Endometrial microvascular endothelial cells (primary cell): ENCODE results near the genes IZUMO4 and AP3D1.

GRCh38 chr19:1941592-1942324 lies 786 bp downstream of the CSNK1G2 start:
- RAMPAGE, long total RNA: no peak

GRCh38 chr19:1969172-1970007 lies 28.4 kb downstream of the CSNK1G2 start:
- RAMPAGE, long total RNA: no peak

DNA sequence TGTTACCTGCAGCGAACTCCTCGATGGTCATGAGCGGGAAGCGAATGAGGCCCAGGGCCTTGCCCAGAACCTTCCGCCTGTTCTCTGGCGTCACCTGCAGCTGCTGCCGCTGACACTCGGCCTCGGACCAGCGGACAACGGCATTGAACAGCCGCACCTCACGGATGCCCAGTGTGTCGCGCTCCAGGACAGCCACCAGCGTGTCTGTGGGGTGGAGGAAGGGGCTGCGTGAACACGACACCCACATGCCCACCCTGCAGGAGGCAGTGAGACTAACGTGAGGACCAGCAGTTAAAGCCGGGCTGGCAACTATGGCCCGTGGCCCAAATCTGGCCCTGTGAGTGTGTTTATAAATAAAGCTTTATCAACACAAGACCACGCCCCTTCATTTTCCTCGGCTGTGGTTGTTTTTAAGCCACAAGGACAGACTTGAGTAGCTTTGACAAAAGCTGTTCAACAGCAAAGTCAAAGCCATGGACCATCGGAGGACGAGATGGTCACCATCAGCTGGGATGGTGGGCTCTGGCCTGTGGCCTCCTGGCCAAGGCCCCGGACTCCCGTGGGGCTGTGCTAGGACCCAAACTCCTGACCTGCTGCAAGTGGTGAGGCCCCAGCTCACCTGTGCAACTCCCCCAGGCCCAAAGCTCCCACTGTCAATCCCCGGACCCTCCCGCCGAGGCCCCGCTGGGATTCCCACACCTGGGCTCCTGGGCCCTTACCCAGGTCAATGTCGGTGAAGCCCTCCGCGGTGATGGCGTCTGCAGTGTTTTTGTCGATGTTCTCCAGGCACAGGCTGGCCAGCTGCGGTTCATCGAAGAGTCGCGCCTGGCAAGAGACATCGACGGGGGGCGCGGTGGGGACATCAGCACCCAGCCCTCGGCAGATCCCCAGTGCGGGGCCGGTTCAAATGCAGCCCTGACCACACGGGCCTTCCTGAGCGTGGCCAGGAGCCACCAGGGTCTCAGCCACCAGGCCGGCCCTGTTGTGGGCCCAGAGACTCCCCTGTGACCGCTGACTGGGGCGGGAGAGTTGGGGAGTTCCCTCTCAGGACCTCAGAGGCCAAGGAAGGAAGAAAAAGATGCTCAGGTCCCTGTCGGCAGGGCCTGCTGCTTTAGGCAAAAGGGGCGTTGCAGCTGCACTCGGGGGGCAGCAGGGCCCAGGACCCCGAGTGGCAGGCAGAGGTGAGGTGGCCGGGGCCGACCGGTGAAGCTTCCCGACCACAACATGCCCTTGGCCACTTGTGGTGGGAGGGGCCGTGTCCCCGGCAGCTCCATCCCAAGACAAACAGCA lies 25.1 kb downstream of the BTBD2 start:
- RAMPAGE, long total RNA: no peak

DNA sequence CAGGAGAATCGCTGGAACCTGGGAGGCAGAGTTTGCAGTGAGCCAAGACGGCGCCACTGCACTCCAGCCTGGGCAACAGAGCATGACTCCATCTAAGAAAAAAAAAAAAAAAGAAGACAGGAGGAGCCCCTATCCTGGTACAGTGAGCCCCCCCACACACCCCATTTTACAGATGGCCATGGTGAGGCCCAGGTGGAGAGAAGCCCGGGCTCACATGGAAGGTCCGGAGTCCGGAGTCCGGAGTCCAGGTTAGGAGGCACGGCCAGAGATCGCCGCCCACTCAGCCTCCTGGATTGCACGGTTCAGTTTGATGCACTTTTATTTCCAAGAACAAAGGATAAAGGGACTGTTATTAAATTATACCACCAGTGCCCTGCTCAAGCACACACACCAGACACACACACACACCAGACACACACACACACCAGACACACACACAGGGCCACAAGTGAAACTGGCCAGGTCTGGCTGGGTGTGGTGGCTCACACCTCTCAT lies 11.3 kb upstream of the BTBD2 start:
- RAMPAGE, long total RNA: no peak

DNA sequence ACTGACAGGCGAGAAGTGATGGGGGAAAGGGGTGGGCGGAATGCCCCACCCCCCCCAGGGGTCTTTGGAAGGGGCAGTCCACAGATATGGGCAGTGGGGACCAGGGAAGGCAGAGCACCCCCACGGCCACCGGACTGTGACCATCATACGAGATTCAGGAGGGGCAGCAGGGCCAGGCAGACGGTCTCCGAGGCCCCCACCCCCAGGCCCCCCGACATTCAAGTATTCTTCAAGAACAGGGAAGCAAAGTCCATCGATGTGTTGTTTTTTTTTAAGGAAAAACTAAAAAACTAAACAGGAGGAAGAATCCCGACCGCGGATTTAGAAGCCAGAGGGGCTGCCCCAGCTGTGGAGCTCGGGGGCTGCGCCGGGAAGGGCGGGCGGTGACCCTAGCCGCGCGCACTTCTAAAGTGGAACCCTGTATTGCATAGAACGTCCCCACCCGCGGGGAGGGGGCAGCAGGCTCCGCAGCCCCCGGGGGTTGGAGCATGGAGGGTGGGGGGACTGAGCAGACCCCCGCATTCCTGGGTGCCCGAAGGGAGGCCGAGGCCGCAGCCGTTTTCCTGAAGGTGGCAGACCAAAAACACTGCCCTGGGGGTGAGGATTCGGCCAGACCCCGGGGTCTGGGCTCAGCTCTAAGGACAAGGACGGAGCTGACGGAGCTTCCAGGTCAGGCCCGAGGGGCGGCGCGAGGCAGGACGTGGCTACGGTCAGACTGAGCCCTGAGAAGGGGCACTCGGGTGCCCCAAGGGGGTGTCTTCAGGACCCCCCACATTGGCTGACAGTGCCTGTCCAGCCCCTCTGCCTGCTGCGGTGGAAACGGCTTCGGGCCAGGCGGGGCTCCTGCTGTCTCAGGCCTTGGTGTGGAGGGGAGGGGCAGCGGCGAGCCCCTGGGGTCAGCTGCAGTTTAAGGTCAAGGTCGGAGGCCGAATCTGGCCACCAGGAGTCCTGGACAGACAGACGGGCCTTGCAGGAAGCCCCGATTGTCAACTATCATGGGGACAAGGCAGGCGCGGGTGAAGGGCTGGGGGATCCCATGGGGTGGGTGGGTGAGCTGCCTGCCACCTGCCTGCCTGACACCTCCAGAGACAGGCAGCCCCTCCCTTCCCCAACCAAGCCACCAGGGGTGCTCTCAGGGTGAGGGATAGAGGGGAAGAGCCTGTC lies 12.7 kb downstream of the MKNK2 start:
- RAMPAGE, long total RNA: no peak

DNA sequence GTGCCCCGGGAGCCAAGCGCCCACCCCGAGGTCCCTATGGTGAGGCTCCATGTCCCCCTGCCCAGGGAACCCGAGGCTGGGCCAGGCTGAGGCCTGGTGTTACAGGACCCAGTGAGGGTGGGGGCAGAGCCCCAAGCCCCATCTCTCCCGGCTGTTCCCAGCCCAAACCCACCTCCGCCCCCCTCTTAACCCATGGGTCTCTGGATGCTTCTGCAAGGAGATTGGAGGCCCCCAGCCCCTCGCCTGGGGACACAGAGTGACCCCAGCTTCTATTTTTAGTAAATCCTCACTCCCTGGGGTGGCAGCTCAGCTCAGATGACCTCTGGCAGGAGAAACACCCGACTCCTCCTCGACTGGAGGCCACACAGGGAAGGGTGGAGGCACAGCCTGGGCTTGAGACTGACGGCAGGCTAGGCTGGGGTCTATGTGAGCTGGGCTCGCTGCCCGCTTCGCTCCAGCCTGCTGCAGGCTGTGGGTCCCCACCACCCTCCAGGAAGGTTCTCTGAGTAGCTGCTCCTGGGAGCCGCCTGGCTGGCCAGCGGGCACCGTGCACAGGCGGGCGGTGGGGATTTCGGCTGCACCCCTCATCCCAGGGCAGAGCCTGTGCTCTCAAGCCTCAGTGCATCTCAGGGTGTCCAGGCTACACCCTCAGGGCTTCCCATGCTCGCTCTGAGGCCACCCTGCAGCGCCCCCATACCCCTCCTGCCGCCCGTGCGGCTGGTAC lies 10.6 kb downstream of the MKNK2 start:
- RAMPAGE, long total RNA: no peak

- RAMPAGE, long total RNA: no peak
These were observed 4.7 kb downstream of the MKNK2 start for GRCh38 chr19:2046031-2046995.

DNA sequence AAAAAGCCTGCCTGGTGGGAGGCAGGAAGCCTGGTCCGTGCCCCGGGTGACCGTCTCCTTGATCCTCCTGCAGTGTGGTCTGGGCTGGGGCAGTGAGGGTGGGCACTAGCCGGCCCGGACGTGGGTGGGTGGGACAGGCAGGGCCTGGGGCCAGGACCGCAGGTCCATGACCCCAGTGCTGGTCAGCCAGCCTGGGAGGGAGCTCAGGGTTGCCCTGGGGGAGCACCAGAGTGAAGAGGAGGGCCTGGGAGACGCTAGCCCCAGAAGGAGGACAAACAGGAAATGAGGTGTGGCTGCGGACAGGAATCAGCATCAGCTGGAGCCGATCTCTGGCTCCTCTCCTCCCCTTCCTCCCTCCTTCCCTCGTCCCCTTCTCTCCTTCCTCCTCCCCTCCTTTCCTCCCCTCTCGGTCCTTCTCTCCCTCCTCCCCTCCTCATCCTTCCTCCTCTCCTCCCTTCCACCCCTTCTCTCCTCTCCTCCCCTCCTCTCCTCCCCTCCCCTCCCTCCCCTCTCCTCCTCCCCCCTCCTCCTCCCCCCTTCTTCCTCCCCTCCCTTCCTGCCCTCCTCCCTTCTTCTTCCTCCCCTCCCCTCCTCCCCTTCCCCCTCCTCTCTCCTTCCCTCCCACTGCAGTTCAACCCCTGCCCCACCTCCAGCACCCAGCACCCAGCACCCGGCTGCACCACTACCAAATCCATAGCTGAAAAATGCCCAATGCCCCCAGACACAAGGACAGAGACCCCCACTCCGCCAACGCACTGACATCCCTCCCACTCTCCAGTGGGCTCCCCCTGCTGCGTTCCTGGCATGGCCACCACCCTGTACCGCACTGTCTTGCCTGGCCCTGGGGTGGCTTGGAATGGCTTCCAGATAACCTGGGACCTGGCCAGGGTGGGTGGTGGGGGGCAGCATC lies 5.4 kb upstream of the MKNK2 start:
- RAMPAGE, long total RNA: no peak

GRCh38 chr19:2070875-2071736 lies 20.1 kb upstream of the MKNK2 start:
- RAMPAGE, long total RNA: no peak

DNA sequence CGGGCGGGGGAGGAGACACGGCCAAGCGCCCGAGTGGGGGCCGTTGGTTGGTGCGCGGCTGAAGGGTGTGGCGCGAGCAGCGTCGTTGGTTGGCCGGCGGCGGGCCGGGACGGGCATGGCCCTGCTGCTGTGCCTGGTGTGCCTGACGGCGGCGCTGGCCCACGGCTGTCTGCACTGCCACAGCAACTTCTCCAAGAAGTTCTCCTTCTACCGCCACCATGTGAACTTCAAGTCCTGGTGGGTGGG lies at the start of gene IZUMO4:
Gene IZUMO4, plus strand, starts transcription at position 85 of the 246 bp plus-strand sequence.
- RAMPAGE, long total RNA: no peak

DNA sequence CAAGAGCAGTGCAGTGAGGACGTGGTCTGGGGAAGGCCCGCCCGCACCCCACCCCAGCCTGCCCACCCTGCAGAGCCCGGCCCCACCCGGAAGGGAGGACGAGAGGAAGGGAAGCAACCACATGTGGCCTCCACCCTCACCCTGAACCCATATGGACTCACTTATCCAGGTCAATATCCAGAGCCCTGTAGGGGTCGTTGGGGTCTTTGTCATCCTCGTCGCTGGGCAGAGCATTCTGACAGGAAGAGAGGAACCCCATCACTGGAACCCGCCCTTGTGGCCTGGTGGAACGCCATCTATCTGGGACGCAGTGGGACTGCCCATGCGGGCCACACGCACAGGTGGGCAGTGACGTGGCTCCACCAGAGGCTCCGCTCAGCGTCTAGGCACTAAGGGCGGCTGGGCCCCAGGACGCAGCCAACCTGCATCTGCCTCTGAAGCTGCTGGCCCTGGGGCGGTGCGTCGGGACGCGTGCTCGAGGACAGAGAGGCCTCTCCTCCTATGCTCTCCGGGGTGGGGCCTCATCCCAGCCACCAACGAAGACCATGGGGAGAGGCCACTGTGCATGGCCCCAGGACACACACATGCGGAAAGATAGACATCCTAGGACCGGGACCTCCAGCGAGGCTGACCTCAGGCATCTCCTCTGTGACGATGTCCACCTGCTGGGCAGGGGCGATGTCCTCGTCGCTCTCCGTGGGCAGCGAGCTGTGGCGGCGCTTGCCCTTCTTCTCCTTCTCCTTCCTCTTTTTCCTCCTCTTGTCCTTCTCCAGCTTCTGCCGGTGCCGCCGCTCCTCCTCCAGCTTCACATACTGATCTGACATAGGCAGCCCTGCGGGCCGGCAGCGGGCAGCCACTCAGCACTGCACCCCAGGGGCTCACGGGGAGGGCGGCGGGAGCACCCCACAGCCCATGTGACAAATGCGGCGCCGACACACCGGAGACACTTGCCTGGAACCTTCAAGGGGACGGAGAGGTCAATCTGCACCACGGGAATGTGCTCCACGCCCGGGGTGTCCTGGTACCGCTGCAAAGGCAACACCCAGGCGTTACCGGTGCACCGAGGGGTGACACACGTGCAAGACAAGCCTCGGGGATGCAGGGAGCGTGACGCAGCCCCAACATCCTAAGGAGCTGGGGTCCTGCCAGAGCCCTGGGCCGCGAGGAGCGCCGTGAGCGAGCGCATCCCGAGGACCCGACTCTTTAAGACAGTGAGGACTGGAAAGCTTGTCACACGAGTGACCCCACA lies 18.3 kb downstream of the IZUMO4 start:
- RAMPAGE, long total RNA: no peak

DNA sequence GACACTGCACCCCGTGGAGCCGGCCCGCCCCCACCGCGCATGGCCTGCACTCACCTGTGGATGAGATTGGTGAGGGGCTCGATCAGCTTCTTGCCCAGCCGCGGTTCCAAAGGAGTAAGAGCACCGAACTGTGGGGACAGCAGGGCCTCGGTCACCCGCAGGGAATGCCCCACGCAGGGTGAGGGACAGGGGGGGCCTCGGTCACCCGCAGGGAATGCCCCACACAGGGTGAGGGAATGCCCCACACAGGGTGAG lies 22.4 kb downstream of the AP3D1 start:
- RAMPAGE, long total RNA: no peak

- RAMPAGE, long total RNA: no peak
These were observed at the start of gene AP3D1 for GRCh38 chr19:2150837-2151784. AP3D1 (minus strand) TSS chr19:2151566.

DNA sequence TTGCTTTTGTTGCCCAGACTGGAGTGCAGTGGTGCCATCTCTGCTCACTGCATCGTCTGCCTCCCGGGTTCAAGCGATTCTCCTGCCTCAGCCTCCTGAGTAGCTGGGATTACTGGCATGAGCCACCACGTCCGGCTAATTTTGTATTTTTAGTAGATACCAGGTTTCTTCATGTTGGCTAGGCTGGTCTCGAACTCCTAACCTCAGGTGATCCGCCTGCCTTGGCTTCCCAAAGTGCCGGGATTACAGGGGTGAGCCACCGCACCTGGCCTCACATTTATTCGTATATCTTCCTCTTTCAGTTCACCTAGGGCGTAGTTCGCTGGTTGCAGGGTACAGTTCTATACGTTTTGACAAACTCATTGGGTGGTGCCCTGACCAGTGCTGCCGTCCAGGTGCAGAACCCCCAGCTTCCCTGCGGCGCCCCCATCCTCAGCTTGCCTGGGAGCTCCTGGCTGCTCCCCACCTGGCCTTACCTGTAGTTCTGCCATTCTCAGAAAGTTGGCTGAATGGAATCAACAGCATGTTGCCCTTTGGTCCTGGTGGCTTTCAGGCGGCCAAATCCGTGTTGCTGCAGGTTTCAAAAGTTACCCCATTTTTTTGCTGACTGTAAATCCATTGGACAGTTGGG lies 2.8 kb downstream of the DOT1L start:
- RAMPAGE, long total RNA: no peak

GRCh38 chr19:2179745-2180255 lies 16.1 kb downstream of the DOT1L start:
- RAMPAGE, long total RNA: no peak

DNA sequence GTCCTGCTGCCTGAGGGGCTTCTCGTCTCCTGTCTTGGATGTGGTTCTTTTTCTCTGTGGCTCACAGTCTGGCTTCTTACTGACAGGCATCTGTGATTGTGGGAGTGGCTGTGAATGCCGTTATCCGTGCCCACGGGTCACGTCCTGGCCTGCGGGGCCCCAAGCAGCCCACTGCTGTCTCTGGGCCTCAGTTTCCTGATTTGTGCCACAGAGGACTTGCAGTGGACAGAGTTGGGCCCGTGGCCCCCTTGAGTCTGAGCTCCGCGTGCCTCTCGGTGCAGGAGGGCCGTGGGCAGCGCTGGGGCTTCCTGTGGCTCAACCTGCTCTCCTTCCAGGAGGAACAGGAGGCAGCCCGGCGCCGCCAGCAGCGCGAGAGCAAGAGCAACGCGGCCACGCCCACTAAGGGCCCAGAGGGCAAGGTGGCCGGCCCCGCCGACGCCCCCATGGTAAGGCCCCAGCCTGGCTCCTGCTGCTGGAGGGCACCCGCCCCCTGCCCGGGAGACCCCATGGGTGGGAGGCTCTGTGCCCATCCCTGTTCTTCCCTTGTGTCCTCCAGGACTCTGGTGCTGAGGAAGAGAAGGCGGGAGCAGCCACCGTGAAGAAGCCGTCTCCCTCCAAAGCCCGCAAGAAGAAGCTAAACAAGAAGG lies 25.9 kb downstream of the PLEKHJ1 start:
- RAMPAGE, long total RNA: no peak

DNA sequence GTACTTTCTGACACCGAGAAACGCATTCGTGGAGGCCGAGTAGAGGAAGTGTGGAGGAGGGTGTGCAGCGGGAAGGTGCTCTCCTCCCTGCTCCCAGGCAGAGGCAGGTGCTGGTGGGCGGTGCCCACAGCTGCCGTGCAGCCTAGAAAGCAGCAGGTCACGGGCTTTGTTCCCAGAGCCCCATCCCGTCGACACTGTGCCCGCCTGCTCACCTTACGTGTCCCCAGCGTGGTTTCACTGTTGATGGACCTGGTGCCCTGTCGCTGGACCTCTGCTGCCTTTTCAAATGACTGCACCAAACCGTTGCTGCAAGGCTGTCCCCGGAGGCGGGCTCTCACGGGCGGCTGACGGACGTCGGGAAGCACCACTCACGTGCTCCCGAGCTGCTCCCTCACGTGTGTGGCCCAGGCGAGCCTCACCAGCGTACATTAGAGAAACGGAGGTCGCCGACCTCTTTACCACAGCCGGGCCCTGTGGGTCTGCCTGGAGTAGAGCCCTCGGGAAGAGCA lies 20.8 kb downstream of the PLEKHJ1 start:
- RAMPAGE, long total RNA: no peak

DNA sequence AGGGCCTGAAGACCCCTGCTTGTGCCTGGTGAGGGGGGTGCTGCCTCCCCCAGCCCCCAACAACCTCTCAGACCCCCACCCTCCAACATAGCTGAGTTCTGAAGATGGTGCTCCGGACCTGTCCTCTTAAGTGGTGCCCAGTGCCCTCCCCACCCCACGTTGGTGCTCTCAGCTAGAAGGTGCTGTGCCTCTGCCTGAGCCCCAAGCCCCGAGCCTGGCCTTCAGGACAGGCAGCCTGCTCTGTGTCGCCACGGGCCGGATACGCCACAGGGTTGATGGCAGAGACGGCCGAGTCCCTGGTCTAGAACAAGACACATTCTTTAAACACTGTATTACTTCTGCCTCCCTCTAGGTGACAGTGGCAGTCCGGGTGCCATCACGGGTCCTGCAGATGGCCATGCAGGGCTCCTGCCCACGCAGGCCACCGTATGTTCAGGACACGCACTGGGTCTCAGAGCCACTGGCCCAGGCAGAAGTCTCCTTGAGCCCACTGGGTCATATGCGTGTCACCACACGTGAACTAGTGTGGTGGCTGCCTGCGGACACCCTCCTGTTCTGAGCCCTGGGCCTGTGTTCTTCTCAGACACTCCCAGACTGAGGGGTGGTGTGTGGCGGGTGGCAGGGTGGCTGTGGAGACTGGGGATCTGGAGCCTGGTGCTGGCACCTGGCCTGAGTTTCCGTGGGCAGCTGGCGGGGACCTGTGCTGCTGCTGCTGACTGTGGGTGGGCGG lies 4.5 kb downstream of the PLEKHJ1 start:
- RAMPAGE, long total RNA: no peak

DNA sequence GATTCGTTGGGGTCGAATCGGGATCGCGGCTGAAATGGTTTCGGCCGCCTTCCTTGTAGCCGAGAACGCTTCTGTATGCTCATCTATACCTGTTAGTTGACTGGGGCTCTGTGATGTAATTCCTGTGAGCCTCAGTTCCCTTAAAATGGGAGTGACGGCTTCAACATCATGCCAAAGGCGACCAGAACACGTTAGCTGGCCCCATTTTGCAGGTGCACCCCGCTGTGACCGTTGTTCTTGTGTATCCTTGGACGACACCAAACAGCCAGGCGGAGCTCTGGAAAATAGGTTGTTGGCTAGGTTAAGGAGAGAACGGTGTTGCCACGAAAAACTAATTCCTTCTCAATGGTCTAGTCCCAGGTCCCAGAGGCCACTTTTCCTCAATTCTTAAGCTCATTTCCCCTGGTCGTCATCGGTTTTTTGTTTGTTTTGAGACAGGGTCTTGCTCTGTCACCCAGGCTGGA lies 1.0 kb downstream of the SF3A2 start:
- RAMPAGE, long total RNA: no peak

DNA sequence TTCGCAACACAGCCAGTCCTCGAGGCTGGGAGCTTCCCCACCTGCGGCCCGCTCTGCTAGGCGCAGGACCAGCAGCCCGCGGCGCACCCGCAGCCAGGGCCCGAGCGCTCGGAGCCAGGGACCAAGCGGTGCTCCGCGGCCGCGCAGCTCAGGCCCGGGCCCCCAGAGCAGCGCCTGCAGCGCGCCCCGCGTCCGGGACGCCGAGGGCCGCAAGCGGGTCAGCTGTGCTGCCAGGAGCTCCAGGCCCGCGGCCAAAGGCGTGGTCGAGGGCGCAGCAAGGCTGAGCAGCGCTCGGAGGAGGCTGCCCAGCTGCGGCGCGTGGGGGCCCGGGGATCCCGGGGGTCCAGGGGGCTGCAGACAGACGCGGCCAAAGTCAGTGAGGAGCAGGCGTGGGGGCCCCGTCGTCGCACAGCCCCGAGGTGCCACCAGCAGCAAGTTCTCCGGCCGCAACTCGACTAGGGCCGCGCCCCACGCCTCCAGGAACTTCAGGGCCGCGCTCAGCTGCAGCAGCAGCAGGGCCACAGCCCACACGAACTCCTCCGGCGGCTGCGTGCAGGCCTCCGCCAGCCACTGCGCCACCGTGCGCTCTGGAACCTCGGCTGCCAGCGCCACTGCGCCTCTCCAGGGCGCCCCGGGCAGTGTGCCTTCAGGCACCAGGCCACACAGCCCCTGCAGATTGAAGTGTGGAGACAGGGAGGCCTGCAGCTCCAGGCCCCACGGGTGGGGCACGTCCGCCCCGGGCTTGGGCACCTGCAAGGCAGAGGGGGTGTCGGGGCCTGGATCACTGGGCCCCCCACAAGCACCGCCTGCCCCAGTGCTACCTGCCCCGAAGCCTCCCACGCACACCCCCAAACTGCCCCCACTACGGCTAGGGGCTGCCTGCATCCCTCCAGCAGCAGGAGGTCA lies 6.0 kb downstream of the PEAK3 start:
- RAMPAGE, long total RNA: no peak